Endometrial microvascular endothelial cells (primary cell): ENCODE data around the gene PRM1.

GRCh38 chr16:11281045-11281769, at the start of gene PRM1:
Gene PRM1, minus strand, starts transcription at chr16:11281330.
- RAMPAGE, long total RNA: no peak

- RAMPAGE, long total RNA: no peak
Observed at GRCh38 chr16:11354665-11355701, 9.7 kb downstream of the RMI2 start.

- RAMPAGE, long total RNA: no peak
Observed at GRCh38 chr16:11371620-11372239, 26.5 kb downstream of the RMI2 start.

DNA sequence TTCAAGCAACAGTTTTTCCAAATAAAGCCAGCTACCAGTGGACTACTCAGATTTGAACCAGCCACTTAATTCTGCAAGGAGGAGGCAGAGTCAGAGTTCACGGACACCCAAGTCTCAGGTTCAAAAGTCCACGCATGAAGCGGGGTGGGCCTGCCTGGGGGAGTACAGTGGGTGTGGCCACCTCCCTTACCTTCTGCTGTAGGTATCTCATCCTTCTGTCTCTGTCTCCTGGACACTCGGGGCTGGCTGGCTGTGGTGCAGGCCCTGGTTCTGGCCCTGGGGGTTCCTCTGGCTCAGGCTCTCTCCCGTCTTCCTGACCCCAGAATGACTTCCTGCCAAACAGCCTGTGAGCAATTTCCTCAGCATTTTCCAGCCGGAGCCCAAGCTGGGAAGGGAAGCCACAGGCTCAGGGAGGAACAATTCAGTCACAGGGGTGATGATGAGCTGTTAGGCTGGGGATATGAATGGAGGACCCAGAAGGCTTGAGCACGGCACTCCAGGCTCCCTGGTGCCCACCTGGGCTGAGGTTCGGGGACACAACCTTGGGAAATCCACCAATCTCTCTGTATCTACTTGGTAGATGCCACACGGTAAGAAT, 42.3 kb downstream of the ENSG00000188897 start:
- RAMPAGE, long total RNA: no peak

- RAMPAGE, long total RNA: no peak
Observed at GRCh38 chr16:11548220-11549051, 21.4 kb upstream of the ENSG00000188897 start.

DNA sequence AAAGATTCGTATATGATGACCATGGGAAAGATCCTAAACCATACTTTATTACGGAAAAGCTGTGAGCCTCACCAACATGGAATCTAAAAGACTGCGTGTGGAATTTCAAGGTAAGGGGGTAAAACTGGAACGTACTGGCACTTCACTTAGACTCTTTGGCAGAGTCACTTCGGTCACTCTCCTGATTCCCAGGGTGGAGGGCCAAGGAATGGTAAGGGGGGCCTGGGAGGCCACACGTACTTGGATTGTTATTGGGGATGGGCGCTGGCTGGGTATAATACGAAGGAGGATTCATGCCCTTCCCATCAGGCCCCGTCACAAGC, 29.2 kb upstream of the ENSG00000188897 start:
- RAMPAGE, long total RNA: no peak

GRCh38 chr16:11621829-11622932, 35.5 kb upstream of the LITAF start:
- RAMPAGE, long total RNA: no peak

DNA sequence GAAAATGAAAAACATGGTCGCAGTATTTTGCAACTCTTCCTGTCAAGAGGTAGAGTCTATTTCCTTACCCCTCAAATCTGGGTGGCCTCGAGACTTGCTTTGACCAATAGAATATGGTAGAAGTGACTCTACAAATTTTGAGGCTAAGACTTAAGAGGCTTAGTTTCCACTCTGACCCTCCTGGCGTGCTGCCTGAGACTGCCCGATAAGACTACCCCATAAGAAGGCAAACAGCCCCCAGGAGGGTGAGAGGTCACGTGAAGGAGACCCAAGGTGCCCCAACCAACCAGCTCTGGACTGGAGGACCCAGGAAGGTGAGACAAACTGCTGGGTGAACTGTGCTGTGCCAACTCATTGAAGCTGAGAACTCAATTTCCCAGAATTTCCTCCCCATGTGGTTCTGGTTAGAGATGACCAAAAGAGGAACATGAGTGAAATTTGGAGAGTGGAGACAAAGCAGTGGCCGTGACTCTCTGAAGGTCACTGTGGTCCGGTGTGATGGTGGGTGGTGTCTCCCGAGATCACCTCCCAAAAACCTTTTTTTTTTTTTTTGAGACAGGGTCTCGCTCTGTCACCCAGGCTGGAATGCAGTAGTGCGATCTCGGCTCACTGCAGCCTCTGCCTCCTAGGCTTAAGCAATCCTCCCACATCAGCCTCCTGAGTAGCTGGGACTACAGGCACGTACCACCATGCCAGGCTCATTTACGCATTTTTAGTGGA, 38.2 kb upstream of the LITAF start:
- RAMPAGE, long total RNA: no peak

DNA sequence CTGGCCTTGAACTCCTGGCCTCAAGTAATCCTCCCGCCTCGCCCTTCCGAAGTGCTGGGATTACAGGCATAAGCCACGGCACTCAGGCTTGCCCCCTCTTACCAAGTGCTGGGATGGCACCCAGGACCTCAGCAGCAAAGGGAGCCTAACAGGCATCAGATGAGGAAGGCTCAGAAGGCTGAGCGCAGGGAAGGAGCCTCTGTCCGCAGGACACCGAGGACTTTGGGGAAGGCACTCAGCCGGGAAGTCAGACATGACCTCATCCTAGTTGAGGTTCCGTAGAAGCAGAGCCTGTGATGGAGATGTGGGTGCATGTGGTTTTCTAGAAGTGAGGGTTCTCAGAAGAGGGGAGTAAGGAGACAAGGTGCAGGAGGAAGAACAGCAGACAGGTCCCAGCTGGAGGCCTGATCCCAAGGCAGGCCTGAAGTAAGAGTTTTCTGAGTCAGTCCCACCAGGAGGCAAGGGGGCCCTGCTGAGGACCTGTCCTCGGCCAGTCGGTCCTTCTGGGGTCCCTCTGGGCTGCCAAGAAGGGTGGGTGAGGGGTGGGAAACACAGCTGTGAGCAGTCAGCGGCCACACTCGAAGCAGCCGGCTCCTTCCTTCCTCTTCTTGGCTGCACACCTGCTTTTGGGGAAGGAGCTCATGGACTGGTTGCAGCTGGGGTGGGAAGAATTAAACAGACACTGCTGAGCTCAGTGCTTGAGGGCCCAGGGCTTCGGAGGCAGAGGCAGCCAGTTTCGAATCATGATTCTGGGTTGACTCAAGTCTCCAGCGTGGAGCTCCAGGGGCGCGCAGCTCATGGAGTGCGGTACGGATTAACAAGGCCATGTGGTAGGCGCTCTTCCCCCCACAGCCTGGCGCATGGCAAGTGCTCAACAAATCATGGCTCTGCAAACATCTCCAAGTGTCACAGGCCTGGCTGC, 39.0 kb upstream of the SNN start:
- RAMPAGE, long total RNA: no peak

DNA sequence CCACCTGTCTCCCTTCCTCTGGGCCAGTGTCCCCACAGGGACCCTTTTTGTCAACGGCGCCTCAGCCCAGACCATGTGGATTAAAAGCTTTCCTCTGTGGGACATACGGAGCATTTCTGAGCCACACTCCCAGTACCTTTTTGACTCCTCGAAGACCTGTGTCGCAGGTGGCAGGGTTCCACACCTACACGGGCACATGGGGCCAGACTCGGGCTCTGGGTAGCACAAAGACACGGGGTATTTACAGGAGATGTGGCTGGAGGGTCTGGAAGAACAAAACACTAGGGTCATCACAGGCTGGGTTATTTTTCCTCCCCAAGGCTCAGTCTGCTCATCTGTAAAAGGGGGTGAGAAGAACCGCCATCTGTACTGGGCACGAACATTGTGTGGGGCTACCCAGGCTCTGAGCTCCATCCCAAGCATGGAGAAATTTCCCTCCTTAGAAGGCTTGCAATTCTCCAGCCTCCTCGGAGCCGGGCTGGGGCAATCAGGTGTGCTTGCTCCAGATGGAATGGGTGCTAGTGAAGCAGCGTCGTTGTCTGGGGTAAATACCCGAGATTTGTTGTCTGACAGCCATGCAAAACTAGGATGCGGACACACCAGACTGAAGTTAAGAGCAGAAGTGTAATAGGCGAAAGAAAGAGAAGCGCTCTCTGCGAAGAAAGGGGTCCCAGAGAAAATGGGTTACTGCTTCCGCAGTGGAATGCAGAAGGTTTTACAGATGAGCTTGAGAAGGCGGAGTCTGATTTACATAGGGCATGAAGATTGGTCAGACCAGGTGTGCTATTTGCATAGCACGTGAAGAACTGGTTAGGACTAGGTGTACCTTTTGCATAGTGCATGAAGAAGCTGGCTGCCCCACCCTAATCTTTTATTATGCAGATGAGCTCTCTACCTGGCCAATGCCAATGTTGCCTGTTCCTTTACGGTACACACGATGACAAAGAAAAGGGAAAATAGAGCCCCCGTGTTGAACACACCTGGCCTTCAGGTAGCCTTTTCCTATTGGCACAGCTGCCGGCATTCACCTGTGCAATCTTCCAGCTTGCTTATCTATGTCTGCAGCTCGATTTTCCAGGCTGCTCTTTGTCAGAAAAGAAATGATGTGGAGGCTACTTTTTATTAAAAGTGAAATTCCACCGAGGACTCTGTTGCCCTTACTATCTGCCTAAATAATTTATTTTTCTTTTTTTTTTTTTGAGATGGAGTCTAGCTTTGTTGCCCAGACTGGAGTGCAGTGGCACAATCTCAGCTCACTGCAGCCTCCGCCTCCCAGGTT, 32.1 kb upstream of the SNN start:
- RAMPAGE, long total RNA: no peak

DNA sequence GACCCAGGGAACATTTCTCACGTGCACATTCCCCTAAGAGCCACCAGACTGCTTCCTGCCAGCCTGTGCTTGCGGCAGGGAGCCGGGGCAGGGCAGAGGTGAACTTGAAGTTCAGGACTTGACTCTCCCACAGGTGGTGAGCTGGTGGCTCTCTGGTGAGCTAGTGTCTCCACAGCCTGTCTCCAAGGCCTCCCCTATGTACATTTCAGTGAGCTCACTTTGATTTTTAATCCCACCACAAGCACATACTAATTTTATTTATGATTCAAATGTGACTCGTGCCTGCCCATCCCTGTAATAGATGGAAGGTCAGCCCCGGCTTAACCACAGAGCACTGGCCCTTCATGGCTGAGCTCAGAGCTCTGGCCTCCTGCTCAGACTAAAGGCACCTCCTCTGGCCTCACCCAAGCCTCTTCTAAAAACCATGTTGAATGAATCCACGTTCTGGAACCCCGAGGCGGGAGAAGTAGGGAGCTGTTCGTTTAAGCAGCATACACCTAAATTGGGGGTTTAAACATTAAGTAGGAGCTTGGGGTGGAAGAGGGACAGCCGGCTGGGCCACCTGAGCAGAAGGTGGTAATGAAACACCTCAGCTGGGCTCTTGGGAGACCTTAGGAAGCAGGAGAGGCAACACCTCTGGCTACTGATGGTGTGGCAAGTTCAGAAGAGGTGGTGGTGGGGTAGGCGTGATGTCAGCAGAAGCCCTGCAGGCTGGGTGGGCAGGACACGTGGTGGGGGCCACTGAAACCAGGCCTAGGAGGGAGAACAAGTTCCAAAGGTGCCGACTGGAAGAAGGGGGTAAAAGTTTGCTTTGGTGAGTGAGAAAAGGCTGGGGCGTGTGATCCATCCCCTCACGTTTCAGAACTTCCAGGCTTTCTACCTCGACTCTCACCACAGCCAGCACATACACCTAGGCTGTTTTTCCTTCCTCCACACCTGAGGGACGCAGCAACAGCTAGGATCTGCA, 9.5 kb downstream of the SNN start:
- RAMPAGE, long total RNA: no peak

- RAMPAGE, long total RNA: no peak
Observed at GRCh38 chr16:11706180-11707124, 36.2 kb downstream of the TXNDC11 start.

- RAMPAGE, long total RNA: no peak
Observed at GRCh38 chr16:11890779-11891300, 24.9 kb downstream of the GSPT1 start.

DNA sequence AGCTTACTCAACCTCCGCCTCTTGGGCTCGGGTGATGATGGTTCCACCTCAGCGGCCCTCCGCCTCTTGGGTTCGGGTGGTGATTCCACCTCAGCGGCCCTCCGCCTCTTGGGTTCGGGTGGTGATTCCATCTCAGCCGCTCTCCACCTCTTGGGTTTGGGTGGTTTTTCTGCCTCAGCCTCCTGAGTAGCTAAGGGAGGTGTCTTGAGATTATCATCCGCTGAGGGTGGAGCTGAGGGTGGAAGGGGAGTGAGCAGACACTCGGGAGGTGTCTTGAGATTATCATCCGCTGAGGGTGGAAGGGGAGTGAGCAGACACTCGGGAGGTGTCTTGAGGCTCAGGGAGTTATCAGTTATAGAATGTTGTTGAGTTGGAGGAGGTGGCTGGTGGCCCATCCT, 11.6 kb upstream of the GSPT1 start:
- RAMPAGE, long total RNA: no peak

- RAMPAGE, long total RNA: no peak
Observed at GRCh38 chr16:12010645-12011077, 34.1 kb downstream of the SNX29 start.

GRCh38 chr16:12038486-12039087, 62.1 kb downstream of the SNX29 start:
- RAMPAGE, long total RNA: no peak

- RAMPAGE, long total RNA: no peak
Observed at GRCh38 chr16:12119342-12120126, 143.0 kb downstream of the SNX29 start.

- RAMPAGE, long total RNA: no peak
Observed at GRCh38 chr16:12126230-12126712, 149.7 kb downstream of the SNX29 start.

- RAMPAGE, long total RNA: no peak
Observed at GRCh38 chr16:12146818-12147495, 170.4 kb downstream of the SNX29 start.

DNA sequence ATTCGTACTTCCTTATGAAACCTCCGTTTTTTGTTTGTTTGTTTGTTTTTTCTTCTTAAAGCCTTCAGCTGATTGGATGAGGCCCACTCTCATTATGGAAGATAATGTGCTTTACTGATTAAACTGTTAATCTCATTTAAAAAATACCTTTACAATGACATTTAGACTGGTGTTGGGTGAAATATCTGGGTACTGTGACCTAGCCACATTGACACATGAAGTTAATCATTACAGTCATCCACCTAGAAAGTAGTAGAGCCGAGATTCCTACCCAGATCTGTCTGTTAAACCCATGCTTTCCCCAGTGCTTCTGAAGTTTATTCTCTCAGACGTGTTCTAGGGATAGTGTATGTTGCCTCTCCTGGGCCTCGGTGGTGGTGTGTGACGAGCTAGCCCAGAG, 235.2 kb downstream of the SNX29 start:
- RAMPAGE, long total RNA: no peak